ENCODE measurements around the gene ID4.

DNA sequence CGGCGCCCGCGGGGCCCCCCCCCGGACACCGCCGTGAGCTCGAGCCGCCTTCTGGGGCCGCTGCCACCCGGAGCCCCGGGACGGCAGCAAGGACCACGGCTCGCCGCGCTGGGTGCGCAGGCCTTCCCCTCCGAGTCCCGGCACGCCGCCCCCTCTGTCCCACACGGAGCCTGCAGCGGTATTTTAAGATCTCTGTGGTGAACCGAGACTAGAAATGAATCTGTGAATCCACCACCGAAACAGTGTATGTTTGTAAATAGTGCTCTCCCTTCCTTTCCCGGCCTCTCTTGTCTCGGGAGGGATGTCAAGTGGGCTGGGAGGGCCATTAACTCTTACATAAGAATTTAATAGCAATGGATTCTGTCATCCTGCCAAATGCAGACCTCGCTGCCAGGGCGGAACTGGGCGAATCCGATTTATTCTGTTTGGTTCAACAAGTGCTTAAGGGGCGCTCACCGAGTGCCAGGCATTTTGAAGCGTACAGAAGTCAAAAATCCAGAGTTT, 614 bp upstream of the KIF13A start:
- PRO-cap = bidirectional peak, plus-strand start at position 66 of the sequence, minus-strand start outside the sequence; bidirectional peak, plus-strand start at position 419 of the sequence, minus-strand start at position 156 of the sequence

- PRO-cap = no peak
Observed at GRCh38 chr6:18034698-18035234, 47.3 kb upstream of the KIF13A start.

DNA sequence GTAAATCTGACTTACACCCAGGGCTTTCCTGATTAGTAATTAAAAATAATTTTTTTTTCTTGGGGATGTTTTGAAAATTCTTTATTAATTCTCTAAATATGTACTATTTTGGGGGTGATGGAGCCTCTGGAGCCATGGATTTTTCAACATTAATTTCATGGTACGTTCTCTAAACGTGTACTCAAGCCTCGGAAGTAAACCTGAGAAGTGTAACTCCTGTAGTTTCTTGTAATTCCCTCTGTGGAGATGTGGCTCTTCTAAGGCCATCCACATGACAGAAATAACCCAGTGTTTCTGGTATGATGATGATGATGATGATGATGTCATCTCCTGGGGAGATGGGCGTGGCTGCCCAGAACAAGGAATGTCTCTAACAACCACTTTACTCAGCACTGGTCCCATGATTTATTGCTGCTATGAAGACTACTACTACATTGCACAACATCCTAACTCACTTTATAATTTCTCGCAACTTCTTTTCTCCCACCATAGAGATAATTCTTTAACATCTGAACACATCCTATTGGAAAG, 6.7 kb downstream of the TPMT start:
- PRO-cap = no peak

DNA sequence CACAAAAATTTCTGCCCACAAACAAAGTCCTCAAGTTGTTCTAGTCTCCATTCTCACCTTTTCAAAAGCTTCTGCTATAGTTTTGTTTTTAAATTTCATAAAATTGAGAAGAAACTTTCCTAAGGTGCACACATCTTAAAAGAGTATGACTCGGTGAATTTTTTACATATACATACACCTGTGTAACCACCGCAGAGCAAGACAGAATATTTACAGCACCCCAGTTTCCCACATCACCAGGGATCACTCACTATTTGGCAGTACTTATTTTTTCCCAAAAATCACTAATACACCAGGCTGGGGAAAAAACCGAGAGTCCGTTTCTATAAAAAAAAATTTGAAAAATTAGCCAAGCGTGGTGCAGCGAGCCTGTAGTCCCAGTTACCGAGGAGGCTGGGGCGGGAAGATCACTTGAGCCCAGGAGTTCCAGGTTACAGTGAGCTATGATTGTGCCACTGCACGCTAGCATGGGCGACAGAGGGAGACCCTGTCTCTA, 550 bp downstream of the TPMT start:
- PRO-cap = no peak

DNA sequence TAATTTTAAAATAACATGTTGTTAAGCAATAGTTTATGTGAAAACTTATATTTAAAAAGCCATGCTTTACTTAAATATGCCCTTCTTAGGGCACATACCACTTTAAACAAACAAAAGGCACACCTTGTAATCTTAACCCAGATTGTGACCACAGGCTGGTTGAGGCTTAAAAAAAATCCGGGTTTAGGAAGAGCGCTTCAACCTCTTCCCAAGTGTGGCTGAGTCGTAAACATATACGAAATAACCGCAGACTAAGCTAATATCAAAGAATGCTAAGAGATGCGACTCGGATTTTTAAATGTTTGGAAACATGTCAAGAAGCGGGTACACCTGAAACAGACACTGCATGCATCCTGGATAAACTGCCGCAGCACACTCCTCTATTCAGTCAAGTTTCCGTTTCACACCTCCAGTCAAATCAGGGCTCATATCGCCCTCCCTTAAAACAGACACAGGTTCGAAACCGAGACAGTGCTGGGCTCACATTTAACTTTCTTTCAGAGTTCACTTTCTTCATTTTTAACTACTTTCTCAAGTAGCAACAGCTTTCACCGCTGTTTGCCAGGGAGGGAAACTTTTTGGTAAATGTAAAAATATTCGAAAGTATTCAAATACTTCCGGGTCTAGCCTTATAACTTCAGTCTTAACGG, 1.4 kb downstream of the DEK start:
- PRO-cap = no peak

GRCh38 chr6:18263415-18263776, 934 bp downstream of the DEK start:
- PRO-cap = unidirectional peak, plus-strand start at chr6:18263713

DNA sequence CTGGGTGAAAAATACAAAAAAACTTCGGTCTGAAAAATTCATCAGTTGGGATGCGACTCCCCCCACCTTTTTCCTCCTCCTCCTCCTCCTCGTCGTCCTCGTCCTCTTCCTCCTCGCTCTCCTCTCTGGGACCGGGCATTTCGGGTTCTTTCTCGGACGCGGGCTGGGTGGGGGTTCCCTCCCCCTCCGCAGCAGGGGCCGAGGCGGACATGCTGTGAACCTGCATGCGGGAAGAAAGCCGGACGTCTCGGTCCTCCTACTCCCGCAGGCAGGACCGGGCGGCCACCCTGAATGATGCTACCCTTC, 600 bp downstream of the DEK start:
- PRO-cap = bidirectional peak, plus-strand start at position 194 of the sequence, minus-strand start at position 124 of the sequence

GRCh38 chr6:19180546-19181307, 656.4 kb upstream of the ID4 start:
- PRO-cap = no peak

DNA sequence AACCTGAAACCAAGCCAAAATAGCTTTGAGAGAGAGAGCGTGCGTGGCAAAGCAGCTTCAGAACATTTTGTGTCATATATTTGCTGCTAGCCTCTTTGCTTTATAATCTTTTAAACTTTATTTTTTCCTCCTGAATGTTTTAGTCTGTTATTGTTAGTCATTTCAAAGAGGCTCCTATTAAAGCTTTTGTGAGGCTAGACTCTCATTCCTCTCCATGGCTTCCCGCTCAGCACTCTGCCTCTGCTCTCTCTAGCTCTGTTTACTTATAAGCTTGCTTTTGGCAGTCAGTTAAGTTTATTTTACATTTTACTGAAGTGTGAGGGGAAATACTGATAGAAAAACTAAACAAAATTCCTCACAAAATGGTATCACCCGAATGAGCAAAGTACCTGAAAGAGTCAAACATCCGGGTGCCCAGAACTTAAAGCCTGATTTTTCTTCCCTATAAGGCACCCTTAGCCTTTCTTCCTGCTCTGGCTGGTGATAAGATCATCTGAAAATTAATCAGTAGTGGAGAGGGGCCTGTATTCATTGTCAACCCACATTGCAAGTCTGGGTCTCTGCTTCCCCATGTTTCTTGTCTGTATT, 605.0 kb upstream of the ID4 start:
- PRO-cap = unidirectional peak, plus-strand start at position 205 of the sequence

DNA sequence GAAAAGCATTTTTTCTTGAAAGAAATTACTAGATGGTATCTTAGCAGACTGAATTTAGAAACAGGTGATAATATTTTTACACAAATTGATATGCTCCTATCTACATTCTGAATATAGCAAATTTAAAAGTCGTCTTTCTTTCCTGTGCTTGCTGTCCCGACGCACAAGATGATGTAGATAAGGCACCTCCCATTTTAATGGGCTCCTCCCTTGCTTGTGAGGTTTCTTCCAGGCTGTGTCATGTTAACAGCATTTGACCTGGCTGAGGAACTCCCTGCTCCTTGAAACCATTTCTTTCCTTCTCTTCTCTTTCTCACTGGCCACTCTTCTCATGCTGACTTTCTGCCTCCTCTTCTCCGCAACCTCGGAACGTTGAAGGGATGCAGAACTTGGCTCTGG, 14.5 kb upstream of the ID4 start:
- PRO-cap = no peak

DNA sequence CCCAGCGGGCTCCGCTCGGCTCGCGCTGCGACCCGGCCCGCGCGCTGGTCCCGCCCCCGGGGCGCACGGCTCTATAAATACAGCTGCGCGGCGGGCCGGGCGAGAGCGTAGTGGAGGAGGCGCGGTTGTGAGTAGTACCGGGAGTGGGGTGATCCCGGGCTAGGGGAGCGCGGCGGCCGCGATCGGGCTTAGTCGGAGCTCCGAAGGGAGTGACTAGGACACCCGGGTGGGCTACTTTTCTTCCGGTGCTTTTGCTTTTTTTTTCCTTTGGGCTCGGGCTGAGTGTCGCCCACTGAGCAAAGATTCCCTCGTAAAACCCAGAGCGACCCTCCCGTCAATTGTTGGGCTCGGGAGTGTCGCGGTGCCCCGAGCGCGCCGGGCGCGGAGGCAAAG, at the start of gene ID4:
Gene ID4 (plus strand): TSS at position 102 of the 393 bp plus-strand sequence.
- PRO-cap = bidirectional peak, plus-strand start at position 102 of the sequence, minus-strand start outside the sequence

DNA sequence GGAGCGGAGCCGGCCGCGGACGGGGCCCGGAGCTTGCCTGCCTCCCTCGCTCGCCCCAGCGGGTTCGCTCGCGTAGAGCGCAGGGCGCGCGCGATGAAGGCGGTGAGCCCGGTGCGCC, 351 bp downstream of the ID4 start:
- PRO-cap = no peak

GRCh38 chr6:19841237-19841994, 4.2 kb downstream of the ID4 start:
- PRO-cap = no peak

DNA sequence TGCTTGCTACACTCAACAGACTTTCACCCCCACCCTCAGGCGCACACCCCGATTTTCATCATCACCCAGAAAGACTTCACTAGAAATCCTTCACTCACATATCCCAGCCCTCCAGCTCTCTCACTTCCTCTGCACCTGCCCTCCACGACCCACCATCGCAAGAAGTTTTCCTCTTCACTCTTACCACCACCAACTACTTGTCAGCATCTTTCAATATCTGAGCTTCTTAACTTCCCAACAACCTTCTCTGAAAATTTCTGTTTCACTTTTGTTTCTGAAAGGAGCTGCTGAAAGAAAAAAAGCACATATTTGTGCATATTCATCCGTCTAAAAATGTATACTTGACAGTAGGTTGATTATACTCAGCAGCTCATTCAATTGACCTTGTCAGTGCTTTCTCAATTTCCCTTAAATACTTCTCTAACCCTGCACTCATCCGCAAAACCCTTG, 5.5 kb downstream of the MBOAT1 start:
- PRO-cap = no peak

DNA sequence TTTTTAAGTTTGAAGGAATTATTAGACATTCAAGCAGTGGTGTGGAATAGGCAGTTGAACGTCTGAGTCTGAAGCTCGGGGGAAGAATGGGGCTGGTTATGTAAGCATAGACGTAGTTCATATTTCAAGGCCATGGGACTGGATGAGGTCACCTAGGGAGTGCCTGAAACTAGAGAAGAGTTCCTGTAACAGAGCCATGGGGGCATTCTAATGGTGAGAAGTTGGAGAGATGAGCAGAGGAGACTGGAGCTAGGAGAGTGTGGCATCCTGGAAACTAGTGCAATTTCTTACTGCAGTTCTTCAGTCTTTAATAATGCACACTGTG, 6.5 kb downstream of the CDKAL1 start:
- PRO-cap = no peak

DNA sequence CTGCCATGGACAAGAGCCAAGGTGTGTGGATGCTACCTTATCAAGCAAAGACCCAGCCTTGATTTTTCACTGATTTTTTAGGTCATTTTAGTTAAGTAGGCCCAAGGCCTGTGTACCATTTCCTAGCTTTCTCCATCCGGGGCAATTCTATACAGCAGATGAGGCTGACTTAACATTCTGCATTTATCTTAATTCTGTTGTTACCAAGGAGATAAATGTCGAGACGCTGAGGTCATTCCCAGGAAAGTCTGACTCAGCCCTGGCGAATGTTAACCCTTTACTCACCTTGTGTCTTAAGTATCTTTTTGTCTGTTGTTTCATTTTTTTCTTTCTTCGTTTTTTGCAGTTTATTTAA, 276.9 kb downstream of the CDKAL1 start:
- PRO-cap = no peak

GRCh38 chr6:21109931-21110130, 483.7 kb upstream of the SOX4 start:
- PRO-cap = no peak

DNA sequence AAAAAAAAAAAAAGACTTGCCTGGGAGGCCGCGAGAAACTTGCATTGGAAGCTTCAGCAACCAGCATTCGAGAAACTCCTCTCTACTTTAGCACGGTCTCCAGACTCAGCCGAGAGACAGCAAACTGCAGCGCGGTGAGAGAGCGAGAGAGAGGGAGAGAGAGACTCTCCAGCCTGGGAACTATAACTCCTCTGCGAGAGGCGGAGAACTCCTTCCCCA, 487 bp downstream of the SOX4 start:
- PRO-cap = unidirectional peak, plus-strand start at position 122 of the sequence

DNA sequence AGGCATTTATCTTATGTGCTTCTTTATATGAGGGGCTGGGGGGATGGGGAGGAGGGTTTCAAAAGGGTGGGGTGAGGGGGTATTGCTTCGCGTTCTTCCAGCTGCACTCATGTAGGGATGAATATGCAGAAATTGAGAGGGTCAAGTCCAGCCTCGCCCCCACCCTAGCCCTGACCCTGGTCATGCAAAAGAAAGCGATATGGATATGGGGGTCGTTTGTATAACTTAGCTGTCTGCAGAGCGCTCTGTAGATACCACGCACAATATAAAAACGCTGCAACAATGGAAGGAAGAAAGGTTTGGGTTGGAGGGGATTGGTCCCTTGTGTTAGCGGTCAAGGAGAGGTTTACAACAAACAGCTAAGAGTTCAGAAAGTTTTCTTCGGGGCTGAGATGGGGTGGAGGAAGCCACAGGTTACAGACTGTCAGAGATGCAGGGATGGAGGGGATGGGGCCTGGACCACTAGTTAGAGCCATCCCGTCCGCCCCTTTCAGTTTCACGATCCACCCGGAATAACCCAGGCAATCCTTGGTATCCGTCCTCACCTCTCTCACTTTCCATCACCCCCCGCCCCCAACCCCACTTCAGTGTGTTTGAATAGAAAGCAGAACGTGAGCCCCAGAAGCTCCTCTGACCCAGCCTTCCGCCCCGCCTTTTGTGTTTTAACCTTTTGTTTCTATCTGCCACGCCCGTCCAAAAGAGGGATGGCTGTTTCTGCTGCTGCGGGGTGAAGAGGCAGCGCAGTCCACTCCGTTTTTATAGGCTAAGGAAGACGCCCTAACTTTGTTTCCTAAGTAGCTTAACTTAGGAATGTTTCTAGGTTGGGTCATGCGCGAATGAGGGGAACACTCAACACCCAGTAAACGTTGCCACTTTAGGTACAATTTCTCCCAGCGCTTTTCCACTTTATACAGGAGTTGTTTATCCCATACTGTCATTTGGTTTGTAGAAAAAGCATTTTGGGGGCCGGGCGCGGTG, 73.6 kb downstream of the SOX4 start:
- PRO-cap = unidirectional peak, minus-strand start at position 514 of the sequence; unidirectional peak, minus-strand start at position 645 of the sequence; unidirectional peak, minus-strand start at position 729 of the sequence

DNA sequence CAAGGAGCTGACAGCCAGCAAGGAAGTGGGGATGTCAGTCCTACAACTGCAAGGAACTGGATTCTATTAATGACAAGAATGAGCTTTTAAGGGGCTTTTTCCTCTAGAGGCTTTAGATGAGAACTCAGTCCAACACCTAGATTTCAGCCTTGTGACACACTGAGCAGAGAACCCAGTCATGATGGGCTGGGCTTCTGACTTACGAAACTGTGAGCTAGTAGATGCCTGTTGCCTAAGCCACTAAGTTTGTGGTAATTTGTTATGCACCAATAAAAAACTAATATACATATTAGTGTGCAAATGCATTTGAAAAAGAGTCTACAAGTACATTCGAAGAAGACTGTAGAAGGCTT, 263.3 kb downstream of the SOX4 start:
- PRO-cap = no peak